Prostate gland (tissue), 2 donors: ENCODE measurements around a stretch of chr5.

DNA sequence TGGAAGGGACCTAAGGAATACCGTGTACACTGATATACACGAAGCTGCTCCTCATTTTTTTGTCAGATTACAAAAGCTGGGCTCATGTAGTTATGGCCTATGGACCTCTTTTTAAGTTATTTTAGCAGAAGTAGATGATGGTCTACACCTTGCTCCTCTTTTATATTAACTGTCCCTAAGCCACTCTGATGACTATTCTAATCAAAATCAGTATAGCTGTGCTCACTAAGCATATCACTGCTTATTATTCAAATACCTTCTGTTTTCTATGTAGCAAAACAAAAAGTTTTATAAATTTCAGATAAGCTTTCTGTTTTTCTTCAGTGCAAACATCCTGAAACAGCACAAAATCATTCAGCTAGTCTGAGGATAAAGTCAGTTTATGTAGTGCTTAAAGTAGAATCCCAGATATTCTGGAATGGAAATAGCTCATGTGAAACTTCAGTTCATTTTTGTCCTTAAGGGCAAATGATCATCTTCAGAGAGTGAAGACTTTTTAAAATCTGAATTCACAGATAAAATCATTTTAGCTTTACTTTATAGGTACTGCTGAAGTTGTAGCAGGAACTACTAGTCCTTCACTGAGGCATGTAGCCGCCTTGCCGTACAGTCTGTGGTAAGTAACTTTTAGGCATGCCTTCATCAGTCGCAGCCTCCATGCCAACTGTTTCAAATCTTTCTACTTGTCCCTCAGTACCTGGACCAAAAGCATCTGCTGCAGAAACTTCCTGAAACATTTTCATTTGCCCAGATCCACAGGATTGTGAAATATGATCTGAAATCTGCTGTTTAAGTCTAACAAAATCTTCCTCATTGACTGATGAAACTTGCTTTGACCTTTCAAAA lies 54.0 kb downstream of the IL6ST start:
- PRO-cap, result no peak
- RAMPAGE, long total RNA, 2 experiments, result no peak in any of the 2 experiments

- PRO-cap, result no peak
- RAMPAGE, long total RNA, 2 experiments, result no peak in any of the 2 experiments
Observed at GRCh38 chr5:55951784-55952465, 42.8 kb downstream of the IL6ST start.

DNA sequence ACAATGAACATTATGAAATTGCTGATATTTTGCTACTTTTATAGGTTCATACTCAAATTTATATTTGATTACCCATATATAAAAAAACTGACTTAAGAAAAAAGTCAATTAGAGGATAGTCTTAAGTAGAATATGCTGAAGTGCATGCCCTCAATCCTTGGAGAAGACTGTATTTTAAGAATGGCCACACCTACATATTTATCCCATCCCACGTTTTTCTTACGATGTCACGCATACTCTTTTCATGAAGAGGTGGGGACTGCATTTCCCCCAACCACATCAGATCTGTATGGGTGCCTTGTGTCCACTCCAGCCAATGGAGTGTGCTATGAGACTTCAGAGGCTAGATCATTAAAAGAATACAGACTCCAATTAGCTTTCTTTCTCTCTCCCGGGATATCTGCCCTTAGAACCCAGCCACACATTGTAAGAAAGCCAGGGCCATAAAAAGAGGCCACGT lies 21.7 kb downstream of the IL6ST start:
- PRO-cap, result no peak
- RAMPAGE, long total RNA, 2 experiments, result no peak in any of the 2 experiments

DNA sequence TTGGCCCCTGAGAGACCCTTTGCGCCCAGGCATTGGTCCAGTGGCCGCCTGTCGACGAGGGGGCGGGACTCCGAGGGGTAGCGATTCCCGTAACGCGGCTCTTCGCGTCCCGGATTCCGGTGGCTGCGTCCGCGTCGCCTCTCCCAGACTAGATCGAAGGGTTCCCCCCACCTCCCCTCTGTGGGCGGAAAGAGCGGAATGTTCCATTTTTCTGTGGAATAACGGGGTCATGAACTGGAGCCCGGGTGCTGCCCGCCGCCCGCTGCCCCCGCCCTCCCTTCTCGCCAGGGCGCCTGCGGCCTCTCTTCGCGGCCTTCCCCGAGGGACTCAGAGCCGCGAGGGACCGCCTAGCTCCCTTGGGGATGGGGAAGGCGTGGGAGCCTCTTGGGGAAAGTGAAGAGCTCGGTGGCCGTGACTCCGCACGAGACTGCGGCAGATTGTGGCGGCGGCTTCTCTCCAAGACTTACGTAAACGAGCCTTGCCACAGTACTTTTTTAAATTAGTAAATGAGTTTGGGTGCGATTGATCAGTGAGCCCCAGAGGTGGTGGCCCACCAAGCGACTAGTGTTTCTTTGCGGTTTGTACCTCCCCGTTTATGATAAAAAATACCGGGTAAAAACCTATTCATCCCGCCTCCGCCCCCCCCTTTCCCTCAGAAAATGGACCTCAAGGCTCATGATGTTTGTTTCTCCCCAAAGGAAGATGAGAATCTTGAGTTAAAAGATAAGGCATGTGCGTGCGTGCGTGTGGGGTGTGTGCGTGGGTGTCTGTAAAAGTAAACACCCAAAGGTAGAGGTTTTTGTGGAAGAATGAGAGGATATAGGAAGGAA lies 540 bp upstream of the IL6ST start:
- PRO-cap, result bidirectional peak, plus-strand start at position 112 of the sequence, minus-strand start outside the sequence
- RAMPAGE, long total RNA, 2 experiments, result no peak in any of the 2 experiments

DNA sequence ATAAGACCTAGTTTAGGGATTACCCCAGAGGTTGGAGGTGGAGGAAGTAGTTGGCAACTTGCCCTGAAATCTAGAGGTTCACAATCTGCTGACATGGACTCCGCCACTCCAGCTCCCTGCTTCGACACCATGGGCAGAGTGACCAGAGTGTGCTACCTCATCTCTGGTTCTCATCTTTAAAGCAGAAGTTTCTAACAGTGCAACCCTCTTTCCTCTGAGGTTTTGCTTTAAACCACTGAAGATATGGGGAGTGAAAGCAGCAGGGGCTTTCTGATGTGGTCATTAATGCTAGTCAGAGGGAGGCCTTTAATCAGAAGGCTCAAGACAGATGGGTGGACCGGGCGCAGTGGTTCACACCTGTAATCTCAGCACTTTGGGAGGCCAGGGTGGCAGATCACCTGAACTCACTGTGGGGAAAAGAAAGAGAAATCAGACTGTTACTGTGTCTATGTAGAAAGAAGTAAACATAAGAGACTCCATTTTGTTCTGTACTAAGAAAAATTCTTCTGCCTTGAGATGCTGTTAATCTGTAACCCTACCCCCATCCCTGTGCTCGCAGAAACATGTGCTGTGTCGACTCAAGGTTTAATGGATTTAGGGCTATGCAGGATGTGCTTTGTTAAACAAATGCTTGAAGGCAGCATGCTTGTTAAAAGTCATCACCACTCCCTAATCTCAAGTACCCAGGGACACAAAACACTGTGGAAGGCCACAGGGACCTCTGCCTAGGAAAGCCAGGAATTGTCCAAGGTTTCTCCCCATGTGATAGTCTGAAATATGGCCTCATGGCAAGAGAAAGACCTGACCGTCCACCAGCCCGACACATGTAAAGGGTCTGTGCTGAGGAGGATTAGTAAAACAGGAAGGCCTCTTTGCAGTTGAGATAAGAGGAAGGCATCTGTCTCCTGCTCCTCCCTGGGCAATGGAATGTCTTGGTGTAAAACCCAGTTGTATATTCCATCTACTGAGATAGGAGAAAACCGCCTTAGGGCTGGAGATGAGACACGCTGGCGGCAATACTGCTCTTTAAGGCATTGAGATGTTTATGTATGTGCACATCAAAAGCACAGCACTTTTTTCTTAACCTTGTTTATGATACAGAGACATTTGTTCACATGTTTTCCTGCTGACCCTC lies 76.2 kb downstream of the ANKRD55 start:
- PRO-cap, result no peak
- RAMPAGE, long total RNA, 2 experiments, result no peak in any of the 2 experiments

- PRO-cap, result no peak
- RAMPAGE, long total RNA, 2 experiments, result no peak in any of the 2 experiments
Observed at GRCh38 chr5:56221731-56222180, 11.4 kb downstream of the ANKRD55 start.

- PRO-cap, result no peak
- RAMPAGE, long total RNA, 2 experiments, result no peak in any of the 2 experiments
Observed at GRCh38 chr5:56327834-56328227, 94.7 kb upstream of the ANKRD55 start.

DNA sequence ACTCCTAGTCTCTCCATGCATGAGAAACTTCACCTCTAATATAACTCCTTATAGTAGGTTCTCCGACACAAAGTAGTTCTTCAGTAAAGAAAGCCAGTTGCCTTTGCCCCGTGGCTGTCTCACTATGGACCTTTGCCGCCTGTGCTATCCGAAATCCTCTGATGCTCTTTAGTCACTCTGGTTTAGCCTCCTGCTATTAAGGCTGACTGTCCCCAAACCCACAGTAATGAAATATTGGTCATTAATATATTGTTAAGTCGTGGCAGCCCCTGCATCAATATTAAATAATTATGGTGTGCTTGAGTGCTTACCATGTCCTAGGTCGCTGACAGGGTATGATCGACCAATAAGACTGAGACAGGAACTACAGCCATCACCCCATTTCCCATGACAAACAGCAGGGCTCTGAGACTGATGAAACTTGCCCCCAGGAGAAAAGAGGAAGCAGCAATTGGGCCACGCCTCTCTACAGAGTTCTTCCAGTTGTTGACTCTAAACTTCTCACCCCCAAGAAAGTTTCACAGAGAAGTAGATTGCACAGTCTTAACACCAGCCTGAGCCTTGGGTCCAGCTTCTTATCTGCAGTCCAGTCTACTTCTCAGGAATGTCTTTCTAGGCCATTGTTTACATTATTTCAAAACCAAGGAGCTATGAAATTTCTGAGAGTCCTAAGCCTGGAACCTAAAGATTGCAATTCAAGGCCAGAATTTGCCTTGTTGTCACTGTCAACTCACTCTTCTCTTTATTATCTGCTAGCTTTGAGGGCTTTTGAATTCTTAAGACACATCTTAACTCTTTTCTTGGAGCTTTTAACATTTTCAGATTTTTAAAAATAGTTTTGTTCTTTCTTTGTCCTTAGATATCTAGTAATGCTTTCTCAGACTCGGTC lies 182.2 kb upstream of the ANKRD55 start:
- PRO-cap, result unidirectional peak, plus-strand start at position 540 of the sequence
- RAMPAGE, long total RNA, 2 experiments, result no peak in any of the 2 experiments

DNA sequence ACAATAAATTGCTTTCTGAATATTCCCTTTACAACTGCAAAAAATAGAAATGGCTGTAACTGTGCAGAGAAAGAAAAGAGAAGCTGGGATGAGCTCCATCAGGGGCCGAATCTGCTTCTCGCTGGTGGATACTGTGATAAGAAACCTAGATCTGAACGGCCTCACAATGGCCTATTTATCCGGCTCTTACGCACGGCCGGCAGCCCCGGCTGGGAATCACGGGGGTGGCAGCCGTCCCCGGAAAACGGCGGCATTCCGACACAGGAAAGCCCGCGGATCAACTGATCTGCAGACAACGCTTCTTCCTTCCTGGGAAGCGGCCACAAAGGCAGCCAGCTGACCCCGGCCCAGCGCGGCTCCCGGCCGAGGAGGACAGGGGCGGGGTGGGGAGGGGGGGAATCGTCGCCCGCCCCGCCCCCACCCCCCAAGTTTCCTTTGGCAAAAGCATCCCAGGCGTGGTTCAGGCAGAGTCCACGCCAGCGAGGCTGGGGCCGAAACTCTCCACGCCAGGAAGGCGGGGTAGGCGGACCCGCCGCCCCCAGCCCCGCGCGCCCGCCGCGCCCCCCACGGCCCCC lies 247.6 kb upstream of the ANKRD55 start:
- PRO-cap, result bidirectional peak, plus-strand start at position 253 of the sequence, minus-strand start at position 113 of the sequence; bidirectional peak, plus-strand start at position 447 of the sequence, minus-strand start at position 374 of the sequence
- RAMPAGE, long total RNA, 2 experiments, result no peak in any of the 2 experiments

GRCh38 chr5:56589189-56589573 lies 226.2 kb upstream of the MAP3K1 start:
- PRO-cap, result no peak
- RAMPAGE, long total RNA, 2 experiments, result no peak in any of the 2 experiments

DNA sequence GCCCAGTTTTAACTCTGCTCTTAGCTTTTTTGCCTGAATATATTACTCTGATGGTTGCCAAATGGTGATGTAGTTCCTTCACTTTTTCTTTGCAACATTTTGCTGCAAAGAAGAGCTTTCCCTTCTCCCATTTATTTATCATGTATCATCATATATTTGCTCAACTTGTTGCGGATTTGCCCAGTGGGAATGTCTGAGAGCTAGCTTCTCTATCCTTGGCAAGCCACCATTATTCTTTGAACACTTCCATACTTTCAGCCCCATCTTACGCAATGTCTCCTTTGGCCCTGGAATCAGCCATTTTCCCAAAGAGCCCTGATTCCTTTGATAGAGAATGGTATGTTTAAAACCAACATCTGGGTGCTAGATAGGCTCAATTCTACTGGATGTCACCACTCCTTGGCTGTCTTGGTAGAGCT lies 12.7 kb upstream of the SETD9 start:
- PRO-cap, result no peak
- RAMPAGE, long total RNA, 2 experiments, result no peak in any of the 2 experiments

DNA sequence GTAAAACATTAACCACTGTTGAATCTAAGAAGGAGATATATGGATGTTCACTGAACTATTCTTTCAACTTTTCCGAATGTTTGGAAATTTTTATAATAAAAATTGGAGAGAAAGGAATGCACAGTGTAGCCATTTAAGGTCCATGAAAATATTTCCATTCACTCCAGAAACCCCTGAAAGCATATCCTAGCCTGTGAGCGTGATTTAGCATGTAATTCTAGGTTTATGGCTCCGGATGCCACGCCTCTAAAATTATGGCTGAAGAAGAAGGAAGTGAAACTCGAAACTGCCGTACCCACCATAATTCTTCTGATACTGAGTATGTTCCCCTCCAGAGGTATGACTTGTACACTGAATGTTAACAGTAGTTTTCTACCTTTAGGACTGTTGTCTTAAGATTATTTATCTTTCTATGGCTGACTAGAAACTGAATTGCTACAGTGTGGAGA lies 78.2 kb upstream of the MIER3 start:
- PRO-cap, result no peak
- RAMPAGE, long total RNA, 2 experiments, result no peak in any of the 2 experiments

DNA sequence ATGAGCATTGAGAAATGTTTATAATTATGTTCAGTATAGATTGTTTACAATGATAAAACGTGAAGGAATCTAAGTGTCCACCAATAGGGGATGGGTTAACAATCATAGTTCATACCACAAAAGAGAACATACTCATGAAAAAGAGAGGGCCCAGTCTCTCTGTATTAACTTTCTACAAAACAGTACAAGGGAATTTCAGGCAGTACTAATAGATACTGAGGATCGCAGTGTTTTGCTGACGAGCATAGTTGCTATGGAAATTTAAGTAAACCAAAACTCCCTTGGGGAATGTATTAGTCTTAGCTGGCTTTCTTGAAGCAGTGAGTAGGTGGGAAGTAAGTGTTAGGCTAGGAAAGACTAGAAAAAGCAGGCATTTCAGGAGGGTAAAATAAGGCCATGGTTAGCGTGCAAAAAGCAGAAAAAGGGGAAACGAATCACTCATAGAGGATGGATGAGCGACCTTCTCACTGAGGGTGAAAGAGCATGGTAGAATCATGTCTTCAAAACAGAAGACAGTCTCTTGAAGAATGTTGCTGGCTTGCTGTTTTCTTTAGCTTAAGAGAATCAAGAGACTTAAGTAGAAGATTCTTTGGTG lies 84.3 kb upstream of the ACTBL2 start:
- PRO-cap, result no peak
- RAMPAGE, long total RNA, 2 experiments, result no peak in any of the 2 experiments

DNA sequence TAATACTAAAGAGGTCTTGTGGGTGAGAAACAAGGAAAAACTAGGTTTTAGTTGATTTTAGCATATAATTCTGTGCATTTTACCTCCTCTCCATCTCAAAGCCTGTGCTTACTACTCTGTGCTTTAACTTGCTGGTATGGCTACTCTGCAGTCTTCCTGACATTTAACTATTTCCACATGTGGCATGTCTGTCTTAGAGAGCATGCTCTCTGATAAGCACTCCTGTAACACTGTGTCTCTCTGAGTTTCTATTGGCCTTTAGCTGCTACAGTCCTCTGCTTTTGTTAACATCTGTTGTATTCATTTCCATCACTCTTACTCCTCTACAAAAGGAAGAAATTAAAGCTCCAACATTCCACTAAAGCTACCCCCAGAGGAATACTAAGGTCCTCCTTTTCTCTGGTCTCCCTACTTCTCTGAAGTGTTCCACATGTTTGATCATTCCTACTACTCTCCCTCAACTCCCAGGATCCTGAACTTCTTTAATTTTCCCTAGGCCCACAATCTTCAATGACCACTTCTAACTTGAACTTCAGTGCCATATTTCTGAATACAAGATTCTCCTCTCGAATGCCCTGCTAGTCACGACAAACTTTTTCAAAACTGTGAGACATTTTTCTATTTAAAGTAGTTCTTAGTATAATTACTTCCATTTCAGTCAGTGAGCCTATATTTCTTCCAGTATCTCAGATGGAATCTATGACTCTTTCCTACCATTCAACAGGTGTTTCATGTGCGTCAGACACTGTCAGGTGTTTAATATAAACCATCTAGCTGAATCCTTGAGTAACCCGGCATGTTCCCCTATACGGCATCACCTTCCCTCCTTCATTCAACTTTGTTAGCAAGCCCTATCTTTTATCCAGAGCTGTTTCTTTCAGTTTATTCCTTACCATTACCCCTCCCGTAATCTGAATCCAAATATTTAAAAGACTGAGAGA lies 418.6 kb downstream of the RAB3C start:
- PRO-cap, result no peak
- RAMPAGE, long total RNA, 2 experiments, result no peak in any of the 2 experiments

DNA sequence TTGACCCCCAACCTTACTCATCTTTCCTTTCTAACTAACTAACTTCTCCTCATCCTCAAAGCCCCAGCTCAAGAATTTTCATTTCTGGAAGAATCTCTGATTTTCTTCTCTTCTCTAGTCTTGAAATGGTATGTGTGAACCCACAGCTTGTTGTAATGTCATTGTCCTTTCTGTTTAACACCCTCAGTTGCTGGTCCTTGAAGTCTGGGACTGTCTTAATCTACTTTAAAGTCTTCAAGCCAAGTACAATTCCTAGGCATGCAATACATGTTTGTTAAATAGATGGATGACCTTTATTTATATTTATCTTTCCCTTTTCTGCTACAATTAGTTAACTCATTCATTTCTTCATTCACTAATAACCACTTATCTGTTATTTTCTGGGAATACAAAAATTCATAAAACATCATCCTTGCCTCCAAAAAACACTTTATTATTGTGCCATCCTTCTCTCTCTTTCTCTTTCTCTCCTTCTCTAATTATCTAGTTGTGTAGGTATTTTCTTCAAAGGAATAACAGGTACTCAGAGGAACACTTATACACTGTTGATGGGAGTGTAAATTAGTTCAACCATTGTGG lies 505.0 kb downstream of the RAB3C start:
- PRO-cap, result no peak
- RAMPAGE, long total RNA, 2 experiments, result start-site peak on the minus strand in 1 of 2 experiments, centred at position 225 of the sequence, 6 reads per replicate

- PRO-cap, result no peak
- RAMPAGE, long total RNA, 2 experiments, result no peak in any of the 2 experiments
Observed at GRCh38 chr5:59123283-59123937, 540.5 kb downstream of the RAB3C start.

- PRO-cap, result no peak
- RAMPAGE, long total RNA, 2 experiments, result no peak in any of the 2 experiments
Observed at GRCh38 chr5:59193802-59194104, 610.9 kb downstream of the RAB3C start.

GRCh38 chr5:59435288-59436088 lies 458.0 kb downstream of the PDE4D start:
- PRO-cap, result no peak
- RAMPAGE, long total RNA, 2 experiments, result start-site peak on the minus strand in 1 of 2 experiments, at chr5:59435796-59435802 at its widest, 5 reads per replicate

DNA sequence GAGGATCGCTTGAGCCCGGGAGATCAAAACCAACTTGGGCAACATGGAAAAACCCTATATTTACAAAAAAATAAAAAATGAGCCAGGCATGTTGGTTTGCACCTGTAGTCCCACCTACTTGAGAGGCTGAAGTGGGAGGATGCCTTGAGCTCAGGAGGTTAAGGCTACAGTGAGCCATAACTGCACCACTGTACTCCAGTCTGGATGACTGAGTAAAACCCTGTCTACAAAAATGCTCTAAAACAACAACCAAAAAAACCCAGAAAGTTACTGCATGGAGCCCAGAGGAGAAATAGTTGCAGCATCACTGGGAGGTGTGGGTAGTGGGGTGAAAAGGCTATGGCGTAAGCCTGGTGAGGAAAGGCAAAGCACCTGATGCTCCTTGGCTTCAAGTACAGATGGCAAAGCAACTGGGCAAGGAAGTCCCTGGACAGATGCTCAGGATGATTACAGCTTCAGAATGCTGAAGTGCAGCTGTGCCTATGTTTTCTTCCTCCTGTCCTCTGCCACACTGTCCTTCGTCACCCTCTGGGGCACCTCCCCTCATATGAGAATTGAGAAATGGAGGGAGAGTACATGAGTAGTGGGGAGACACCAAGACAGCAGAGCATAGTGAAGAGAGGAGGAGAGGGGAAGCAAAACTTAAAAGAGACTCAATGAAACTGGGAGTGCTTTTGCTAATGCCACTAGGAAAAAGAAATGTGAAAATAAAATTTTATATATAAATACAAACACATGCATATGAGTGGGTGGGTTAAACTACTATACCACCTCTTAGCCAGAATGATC lies 328.0 kb downstream of the PDE4D start:
- PRO-cap, result no peak
- RAMPAGE, long total RNA, 2 experiments, result no peak in any of the 2 experiments

DNA sequence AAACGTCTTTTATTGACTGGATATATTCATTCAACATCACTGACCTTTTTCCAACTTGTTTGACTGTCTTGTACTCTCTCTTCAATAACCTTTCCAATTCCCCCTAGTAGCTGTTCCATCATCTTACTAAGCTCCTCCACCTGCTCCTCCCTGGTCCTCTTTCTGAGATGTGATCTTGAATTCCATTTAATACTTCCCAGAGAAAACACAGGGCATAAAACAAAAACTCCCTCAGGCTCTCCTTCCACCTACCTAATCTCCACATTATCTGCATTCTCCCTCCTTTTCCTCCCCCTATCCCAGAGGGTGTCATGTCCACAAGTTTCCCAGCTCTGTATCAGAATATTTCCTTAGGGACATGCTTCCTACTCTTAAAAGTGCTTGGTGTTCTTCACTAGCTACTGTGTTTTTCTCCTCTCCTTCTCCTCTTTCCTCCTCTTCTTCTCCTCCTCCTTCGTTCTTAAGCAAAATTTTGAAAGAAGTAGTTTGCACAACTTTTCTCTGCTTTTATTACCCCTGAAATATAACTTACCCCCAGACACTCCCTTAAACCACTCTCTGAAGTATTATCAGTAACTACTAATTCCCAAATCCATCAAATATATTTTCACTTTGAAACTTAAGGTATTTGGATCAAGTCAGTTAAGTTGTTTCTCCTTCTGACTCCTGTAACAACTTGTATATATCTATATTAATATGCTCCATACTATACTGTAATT lies 314.9 kb downstream of the PDE4D start:
- PRO-cap, result no peak
- RAMPAGE, long total RNA, 2 experiments, result no peak in any of the 2 experiments